Measurements from ENCODE around the gene NSUN7.

DNA sequence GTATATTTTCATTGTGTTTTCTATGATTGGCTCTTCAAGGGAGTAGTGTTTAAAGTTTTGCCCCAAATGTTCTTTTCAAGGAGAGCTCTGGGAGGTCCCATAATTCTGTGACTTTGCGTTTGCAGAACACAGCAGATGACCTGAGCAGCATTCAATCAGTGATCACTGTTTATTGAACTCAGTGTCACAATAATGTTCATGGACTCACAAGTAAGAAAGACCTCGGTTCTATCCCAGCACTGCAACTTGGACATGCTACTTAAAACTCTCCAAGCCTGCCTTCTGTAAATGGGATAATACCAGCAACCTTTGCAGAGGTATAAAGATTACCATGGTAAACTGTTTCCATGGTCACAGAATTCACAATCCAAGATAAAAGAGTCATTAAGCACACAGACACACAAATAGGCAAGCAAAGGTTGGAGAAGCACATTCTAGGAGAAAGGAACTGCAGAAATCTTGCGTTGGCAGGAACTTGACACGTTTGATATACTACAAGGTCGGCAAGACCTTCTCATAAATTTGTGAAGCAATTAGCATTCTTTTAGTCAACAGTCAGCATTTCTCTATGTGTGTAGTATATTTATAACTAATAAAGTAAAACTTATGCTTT is 12.4 kb upstream of the CHRNA9 start:
- PRO-cap, 4 experiments, result peak in 3 of 4 experiments; most common plus-strand start position 403 of the sequence (in 1); most common minus-strand start position 268 of the sequence (in 1)
- RAMPAGE, long total RNA, 2 experiments, result no peak in any of the 2 experiments
- RRBS, result no CpG with 5 or more reads among the region's 5 CpGs

DNA sequence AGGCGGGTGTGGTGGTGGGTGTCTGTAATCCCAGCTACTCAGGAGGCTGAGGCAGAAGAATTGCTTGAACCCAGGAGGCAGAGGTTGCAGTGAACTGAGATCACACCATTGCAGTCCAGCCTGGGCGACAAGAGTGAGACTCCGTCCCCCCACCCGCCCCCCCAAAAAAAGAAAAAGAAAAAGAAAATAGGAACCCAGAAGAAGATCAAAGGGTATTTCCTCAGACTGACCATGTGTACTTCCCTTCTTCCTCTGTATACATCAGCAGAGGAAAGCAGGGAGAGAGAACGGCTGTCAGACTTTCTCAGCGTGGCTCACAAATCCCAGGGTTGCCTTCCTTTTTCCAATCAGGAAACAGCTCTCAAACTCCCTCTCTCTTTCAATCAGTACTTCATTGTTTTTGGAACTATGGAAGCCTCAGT is 59.0 kb downstream of the CHRNA9 start:
- PRO-cap, 4 experiments, result no peak in any of the 4 experiments
- RAMPAGE, long total RNA, 2 experiments, result no peak in any of the 2 experiments
- RRBS, result no CpG with 5 or more reads among the region's 6 CpGs

- PRO-cap, 4 experiments, result no peak in any of the 4 experiments
- RAMPAGE, long total RNA, 2 experiments, result no peak in any of the 2 experiments
- RRBS, result no CpG with 5 or more reads among the region's 17 CpGs
Measured at GRCh38 chr4:40425977-40426355, 90.8 kb downstream of the CHRNA9 start.

DNA sequence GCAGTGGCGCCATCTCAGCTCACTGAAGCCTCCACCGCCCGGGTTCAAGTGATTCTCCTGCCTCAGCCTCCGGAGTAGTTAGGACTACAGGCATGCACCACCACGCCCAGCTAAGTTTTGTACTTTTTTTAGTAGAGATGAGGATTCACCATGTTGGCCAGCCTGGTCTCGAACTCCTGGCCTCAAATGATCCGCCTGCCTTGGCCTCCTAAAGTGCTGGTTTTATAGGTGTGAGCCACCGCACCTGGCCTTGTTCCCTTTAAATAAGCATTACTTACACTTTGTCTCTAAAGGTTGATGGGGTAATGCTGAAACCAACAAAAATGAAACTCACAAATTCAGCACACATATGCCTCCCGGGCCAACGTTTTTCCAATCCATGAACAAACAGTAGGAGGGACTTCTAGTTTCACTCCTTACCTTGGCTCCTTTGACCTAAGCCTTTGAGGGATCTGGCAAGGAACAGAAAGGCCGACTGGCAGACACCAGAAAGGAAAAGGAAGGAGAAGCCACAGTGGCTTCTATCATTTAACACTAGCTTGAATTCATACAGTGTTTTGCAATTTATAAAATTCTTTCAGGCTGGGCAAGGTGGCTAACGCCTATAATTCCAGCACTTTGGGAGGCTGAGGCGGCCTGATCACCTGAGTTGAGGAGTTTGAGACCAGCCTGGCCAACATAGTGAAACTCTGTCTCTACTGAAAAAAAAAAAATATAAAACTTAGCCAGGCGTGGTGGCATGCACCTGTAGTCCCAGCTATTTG is 114.8 kb downstream of the CHRNA9 start:
- PRO-cap, 4 experiments, result no peak in any of the 4 experiments
- RAMPAGE, long total RNA, 2 experiments, result no peak in any of the 2 experiments
- RRBS, result no CpG with 5 or more reads among the region's 14 CpGs

DNA sequence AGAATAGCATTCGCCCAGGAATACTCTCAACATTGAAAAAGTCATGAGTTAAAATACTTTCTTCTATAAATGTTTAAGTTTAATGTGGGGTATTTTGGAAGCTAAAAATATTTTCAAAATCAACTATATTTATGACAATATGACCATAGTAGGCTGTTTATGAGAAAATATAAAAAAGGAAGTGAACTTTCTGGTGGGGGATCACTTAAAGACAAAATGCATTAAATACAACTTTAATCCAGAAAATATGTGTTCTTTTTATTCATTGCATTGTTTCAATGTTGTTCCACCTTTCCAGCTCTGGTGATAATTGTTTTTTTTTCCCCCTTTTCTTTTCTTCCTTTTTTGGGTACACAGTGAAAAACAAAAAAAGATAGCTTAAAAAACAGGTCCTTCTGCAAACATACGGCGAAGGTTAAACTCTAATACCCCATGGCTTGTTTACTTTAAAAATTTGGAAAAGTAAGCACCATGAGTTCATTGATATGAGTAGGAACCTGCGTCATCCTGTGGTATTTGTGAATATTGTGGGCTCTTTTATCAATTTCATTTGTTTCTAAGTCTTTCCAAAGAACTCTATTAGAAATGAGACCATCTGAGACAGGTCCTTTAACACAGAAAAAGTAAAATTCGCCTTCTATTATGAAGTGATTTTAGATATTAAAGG is 123.4 kb downstream of the CHRNA9 start:
- PRO-cap, 4 experiments, result no peak in any of the 4 experiments
- RAMPAGE, long total RNA, 2 experiments, result no peak in any of the 2 experiments
- RRBS, result no CpG with 5 or more reads among the region's 5 CpGs

DNA sequence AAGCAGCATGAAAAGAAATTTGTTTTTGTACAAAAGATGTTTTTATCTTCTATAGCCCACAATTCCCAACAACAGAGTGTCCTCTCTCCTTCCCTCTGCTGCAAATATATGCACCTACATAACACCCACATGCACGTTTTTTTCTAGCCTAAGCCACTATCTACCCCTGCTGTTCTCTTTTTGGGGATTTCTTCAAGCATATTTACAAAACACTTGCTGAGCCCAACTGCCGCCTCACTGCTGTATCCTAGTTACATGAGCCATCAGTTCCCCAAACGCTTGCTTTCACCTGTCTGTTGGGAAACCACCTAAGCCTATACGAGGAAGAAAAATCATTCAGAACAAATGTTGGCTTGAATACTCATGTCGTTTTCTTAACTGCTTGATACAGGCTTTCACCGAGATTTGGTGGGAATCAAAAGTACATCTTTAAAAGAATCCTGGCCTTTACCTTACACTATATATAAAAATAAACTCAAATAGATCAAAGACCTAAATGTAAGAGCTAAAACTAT is 127.3 kb downstream of the CHRNA9 start:
- PRO-cap, 4 experiments, result no peak in any of the 4 experiments
- RAMPAGE, long total RNA, 2 experiments, result no peak in any of the 2 experiments
- RRBS, result no CpG with 5 or more reads among the region's 6 CpGs

DNA sequence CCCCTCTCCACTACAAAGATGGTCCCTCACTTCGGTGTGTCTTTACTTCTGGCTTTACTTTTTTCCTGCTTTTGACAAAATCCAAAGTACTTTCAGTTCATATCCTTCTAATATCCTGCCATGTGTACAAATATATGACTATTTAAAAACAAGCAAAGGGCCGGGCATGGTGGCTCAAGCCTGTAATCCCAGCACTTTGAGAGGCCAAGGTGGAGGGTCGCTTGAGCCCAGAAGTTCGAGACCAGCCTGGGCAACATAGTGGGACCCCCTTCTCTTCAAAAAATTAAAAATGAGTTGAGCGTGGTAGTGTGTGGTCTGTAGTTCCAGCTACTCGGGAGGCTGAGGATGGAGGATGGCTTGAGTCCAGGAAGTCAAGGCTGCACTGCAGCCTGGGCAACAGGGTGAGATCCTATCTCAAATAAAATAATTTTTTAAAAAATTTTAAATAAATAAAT is 132.5 kb downstream of the RBM47 start:
- PRO-cap, 4 experiments, result no peak in any of the 4 experiments
- RAMPAGE, long total RNA, 2 experiments, result no peak in any of the 2 experiments
- RRBS, result no CpG with 5 or more reads among the region's 6 CpGs

DNA sequence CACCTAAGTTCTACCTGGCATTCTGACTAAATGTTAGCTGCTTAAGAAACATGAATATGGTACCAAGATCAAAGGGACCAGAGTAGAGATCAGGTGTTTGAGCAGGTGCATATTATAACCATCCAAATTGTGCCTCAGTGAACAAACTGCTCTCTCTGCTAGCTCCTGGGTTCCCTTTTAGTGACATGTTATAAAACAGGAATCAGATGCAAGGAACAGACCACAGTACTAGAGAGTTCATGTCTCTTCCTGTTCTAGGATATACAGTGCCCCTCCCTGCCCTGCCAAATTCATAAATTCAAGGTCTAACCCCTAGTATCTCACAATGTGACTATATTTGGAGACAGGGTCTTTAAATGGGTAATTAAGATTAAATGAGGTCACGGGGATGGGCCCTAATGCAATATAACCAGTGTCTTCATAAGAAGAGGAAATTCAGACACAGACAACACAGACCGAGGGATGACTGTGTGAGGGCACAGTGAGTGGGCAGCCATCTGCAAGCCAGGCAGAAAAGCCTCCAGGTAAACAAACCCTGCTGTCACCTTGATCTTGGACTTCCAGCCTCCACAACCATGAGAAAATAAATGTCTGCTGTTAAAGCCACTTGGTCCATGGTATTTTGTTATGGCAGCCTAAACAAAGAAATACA is 82.6 kb downstream of the RBM47 start:
- PRO-cap, 4 experiments, result no peak in any of the 4 experiments
- RAMPAGE, long total RNA, 2 experiments, result no peak in any of the 2 experiments
- RRBS, result no CpG with 5 or more reads among the region's 2 CpGs

DNA sequence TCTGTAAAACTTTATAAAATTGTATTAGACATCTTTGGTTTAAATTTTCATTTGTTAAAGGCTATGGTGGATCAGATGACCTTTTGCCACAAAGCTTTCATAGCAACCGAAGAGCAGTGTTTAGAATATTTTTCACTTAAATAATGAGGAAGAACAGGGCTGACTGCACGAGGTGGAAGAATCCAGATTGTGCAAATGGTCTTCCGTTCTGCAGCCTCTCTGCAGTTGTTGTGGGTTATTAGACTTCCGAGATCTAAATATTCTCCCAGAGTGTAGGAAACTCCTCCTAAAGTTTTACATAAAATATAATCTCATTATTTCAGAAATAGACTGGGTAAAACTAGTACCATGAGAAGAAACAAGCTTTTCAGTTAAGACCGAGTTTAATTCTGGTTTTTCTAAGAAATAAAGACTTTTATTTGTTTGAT is 55.7 kb downstream of the RBM47 start:
- PRO-cap, 4 experiments, result no peak in any of the 4 experiments
- RAMPAGE, long total RNA, 2 experiments, result no peak in any of the 2 experiments
- RRBS, result no CpG with 5 or more reads among the region's 5 CpGs

GRCh38 chr4:40603463-40604099 is 26.1 kb downstream of the RBM47 start:
- PRO-cap, 4 experiments, result no peak in any of the 4 experiments
- RAMPAGE, long total RNA, 2 experiments, result no peak in any of the 2 experiments
- RRBS, result no CpG with 5 or more reads among the region's 7 CpGs

DNA sequence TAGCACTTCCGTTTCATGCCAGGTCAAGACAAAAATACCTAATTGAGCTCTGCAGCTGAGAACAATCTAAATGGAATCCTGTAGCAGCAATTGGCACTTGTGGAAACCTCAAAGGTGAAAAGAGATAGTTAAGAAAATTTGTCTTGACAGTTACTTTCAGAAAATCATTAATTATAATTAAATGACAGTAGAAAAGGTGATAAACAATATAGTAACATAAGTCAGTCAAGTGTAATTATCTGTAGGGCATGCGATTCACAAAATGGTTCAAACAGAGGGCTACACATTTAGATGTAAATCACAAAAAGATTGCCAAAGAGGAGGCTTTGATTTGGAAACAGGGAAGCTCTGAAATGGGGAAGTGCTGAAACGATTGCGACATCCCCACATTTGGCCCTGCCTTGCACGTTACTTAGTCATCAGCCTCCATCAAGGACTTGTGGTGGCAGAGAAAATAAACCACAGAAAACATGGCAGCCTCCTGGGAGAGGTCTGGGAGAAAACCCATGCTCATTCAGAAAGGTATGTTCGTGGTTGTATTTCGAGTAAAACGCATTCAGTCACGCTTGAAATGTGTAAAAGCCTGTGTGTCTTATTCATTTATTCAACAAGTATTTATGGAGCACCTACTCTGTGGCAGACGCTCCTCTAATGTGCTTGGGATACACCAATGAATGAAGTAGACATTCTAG is 8.0 kb downstream of the RBM47 start:
- PRO-cap, 4 experiments, result no peak in any of the 4 experiments
- RAMPAGE, long total RNA, 2 experiments, result no peak in any of the 2 experiments
- RRBS, result no CpG with 5 or more reads among the region's 10 CpGs

GRCh38 chr4:40749594-40750528 is at the start of gene NSUN7:
Gene NSUN7, plus strand, starts transcription at chr4:40749955.
- PRO-cap, 4 experiments, result peak in 4 of 4 experiments; most common plus-strand start chr4:40749955 (in 4); most common minus-strand start chr4:40749850 (in 1)
- RAMPAGE, long total RNA, 2 experiments, result start-site peak on the plus strand in 1 of 2 experiments, at chr4:40749925-40749974 at its widest, 5 reads per replicate
- RRBS, result 3% methylated on average over 50 of the region's 80 CpGs

DNA sequence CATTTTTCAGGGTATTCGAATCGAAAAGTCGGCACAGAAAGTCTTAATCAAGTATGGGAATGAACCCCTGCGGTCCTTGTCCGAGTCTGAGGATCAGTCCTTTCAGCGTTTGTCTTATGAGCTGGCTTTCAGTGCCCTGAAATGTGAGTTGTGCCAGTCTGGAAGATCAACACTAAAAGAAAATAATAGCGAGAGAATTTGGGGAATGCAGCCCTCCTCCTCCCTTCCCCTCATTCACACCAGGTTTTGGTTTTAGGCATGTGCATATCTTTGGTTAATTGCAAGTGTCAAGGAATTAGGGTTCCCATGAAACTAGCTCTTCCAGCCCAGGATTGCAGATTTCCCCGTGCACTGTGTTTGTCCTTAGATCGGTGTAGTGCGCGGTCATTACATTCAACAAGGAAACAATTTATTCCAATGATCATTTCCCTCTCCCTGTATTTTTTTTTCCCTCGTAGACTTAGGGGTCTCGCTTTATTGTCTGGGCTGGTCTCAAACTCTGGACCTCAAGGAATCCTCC is 1.2 kb downstream of the NSUN7 start:
- PRO-cap, 4 experiments, result peak in 1 of 4 experiments; most common minus-strand start position 88 of the sequence (in 1)
- RAMPAGE, long total RNA, 2 experiments, result no peak in any of the 2 experiments
- RRBS, result no CpG with 5 or more reads among the region's 13 CpGs

DNA sequence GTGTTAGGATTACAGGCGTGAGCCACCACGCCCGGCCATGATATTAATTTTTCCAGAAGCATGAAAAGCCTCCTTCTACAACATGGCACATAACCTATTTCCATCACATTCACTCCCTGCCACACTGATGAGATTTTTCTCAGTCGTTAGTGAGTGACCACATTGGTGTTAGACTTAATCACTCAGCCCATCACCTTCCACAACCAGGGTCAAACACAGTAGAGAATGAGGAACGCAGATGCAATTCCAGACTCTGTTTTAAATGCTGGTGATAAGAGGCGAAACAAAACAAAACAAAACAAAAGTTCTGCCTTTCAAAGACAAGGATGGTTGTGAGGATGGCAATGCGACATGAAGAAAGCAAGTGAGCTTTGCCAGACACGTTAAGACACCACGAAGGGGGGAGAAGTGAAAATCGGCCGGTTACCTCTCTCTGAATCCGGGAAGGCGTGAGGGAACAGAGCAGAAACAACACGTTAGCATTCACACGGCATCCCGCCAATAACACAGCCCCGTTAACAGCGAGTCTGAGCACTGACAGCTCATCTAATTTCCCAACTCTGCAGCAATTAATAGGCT is 92.3 kb downstream of the NSUN7 start:
- PRO-cap, 4 experiments, result no peak in any of the 4 experiments
- RAMPAGE, long total RNA, 2 experiments, result no peak in any of the 2 experiments
- RRBS, result no CpG with 5 or more reads among the region's 18 CpGs

- PRO-cap, 4 experiments, result no peak in any of the 4 experiments
- RAMPAGE, long total RNA, 2 experiments, result no peak in any of the 2 experiments
- RRBS, result no CpG with 5 or more reads among the region's 7 CpGs
Measured at GRCh38 chr4:41120202-41120669, 94.1 kb downstream of the APBB2 start.

DNA sequence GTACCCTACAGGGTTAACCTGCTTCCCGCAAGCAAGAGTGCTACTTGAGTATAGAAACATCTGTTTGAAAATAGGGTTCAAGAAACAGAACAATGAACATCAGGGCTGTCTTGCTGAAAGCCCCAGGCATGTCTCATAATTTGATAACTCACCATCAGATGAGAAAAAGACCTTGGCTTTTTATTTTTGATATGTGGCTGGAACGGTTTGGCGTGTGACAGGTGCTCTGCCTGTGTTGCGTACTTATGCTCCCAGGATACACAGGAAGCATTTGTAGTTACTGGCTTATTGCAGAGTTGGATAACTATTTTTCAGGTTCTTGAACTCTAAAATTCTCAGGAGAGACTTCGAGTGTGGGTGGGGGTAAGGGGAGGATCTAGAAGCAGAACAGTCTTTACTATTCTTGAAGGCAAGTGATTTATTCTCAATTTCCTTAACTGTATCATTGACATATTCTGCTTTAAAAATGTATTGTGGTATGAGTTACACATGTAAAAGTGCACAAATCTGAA is 105.5 kb downstream of the UCHL1 start:
- PRO-cap, 4 experiments, result no peak in any of the 4 experiments
- RAMPAGE, long total RNA, 2 experiments, result no peak in any of the 2 experiments
- RRBS, result no CpG with 5 or more reads among the region's 5 CpGs

DNA sequence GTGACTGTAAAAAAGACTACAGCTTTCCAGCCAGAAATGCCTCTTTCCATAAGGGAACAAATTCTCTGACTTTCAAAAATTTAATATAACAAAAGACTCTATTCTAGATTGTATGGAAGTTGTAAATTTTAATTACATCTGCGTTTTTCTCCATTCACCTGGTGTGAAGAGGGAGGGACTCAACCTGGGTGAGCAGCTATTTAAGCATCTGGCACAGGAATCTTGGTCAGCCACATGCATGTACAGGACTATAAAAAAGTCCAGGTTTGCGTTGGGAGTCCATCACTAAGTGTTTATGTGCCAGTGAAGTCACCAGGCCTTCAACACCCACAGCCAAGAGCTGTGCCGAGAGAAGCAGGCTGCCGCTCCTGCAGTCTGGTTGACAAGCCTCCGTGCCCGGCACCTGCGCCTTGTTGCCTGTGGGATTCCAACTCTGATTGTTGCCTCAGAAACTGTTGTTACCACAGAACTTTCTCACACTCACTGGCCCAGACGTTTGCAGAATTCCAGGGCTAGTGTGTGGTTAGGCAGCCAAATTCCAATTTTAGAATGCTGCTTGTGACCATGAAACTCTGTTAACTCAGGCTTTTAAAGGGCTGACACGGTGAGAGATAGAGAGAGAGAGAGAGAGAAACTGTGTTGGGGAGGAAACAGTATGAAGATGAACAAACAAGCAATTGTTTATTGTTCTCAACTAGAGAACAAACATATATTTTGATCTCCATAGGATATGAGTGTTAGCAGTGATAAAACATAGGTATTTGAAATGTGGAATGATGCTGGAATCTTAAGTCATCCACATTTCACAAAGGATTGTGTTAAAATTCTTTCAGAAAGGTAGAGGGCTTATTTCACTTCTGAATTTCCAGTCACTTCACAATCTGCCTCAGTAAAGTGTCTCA is 119.5 kb upstream of the LIMCH1 start:
- PRO-cap, 4 experiments, result no peak in any of the 4 experiments
- RAMPAGE, long total RNA, 2 experiments, result no peak in any of the 2 experiments
- RRBS, result no CpG with 5 or more reads among the region's 9 CpGs

GRCh38 chr4:41612475-41613238 is 74.7 kb downstream of the LIMCH1 start:
- PRO-cap, 4 experiments, result no peak in any of the 4 experiments
- RAMPAGE, long total RNA, 2 experiments, result no peak in any of the 2 experiments
- RRBS, result no CpG with 5 or more reads among the region's 9 CpGs

- PRO-cap, 4 experiments, result no peak in any of the 4 experiments
- RAMPAGE, long total RNA, 2 experiments, result start-site peak on the plus strand in 1 of 2 experiments, at chr4:41646495-41646881 at its widest, 31 reads per replicate
- RRBS, result no CpG with 5 or more reads among the region's 8 CpGs
Measured at GRCh38 chr4:41646466-41647393, 101.8 kb downstream of the PHOX2B start.

- PRO-cap, 4 experiments, result no peak in any of the 4 experiments
- RAMPAGE, long total RNA, 2 experiments, result no peak in any of the 2 experiments
- RRBS, result no CpG with 5 or more reads among the region's 10 CpGs
Measured at GRCh38 chr4:41650145-41650686, 98.3 kb downstream of the PHOX2B start.